SJCRH30 (cell line): ENCODE measurements around the gene RBM24.

DNA sequence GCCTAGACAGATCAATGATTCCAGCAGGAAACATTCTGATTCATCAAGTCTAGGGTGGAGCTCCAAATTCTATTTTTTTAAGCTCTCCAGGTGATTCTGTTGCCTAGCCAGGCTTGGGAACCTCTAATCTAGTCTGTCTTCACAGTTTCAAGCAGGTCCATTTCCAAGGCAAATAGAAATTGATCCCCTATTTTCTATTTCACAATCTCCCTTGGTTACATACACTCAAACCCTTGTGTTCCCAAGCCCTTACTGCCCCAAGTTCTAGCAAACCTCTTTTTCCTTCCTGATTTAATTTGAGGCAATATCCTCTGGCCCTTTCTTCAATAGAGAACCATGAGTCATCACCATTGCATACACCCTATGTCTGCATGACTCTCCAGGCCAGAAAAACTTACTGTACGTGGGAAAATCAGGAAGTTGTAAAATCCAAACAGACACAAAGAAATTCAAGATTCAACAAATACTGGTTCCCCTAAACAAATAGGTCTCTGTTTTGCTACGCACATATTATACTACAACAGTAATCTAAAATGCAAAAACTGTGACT is 8.8 kb downstream of the ATXN1 start:
- RAMPAGE, long total RNA, result no peak

DNA sequence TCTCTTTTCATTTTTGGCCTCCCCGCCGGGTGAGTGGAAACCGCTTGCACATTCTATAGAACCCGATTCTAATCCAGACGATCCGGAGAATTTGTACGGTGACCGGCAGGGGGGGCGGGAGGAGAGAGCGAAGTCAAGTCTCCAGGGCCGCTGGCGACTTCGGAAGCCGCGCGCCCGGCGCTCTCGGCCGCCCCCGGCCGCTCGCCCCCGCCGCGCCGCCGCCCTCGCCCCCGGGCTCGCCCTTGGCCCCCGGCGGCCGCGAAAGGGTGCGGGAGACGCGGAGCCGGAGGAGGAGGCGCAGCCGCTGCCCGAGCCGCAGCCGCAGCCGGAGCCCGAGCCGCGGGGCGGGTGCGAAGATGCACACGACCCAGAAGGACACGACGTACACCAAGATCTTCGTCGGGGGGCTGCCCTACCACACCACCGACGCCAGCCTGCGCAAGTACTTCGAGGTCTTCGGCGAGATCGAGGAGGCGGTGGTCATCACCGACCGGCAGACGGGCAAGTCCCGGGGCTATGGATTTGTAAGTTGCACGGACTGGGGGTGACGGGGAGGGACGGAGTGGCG is at the start of gene RBM24:
RBM24 (plus strand) TSS at position 136 of the 568 bp plus-strand sequence.
- RAMPAGE, long total RNA, result no peak

DNA sequence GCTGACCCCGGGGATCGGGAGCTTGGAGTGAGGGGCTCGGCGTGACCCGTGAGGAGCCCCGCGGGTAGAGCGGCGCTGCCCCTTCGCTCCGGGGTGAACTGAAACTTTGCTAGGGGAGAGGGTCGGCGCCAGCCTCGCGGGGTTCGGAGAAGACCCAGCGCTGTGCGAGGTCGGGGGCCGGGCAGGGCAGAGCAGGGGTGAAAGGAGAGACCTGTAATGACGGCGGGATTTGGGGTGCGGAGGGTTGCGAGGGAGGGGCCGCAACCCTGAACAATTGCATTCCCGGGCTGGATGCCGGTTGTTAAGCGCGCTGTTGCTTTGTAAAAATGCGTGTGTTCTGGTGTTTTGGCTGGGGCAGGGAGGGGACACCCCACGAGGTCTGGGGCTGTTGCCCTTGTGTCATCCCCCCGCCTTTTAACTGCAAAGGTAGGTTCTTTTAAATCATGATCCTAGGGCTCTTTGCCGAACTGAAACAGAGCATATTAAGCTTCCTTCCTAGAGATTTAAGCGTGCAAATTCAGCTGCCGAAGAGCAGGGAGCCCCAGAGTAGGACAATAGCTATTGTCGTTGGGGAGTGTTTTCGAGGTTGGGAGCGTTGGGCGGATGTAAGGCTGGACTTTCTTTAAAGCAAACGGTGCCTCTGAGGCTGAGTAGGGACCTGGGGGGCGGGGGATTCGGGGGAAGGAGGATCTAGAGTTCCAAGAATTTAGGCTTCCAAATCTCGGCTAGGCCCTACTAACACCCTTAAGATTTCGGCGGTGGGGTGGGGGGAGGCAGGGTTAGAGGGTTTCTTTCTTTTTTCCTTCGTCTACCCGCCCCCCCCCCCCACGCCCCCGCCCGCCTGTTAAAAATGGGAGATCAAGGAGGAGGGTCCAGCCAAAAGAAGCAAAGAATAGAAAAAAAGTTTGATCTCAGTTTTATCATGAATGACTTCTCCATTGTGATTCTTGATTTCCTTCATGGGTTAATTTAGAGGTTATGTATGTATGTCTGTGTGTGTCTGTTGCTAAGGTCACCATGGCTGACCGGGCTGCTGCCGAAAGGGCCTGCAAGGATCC is 962 bp downstream of the RBM24 start:
- RAMPAGE, long total RNA, result no peak

GRCh38 chr6:17393791-17394520 is 561 bp downstream of the CAP2 start:
- RAMPAGE, long total RNA, result no peak

DNA sequence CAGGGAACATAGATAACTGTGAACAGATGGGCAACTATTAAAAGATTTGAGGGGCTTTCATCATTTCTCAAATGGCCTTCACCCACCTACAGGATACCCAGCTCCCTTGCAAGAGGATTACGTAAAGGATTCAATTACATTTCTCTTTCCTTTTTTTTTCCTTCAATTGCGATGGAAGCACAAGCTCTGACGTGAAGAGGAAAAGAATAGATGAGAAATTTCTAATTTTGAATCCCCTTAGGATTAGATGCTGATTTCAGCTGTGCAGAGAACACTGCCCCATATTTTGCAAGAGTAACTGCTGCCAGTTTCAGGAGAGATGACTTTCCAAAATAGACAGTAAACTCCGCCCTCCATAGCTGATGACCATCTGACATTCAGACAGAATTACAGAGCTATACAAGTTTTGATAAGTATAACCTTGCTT is 25.3 kb downstream of the CAP2 start:
- RAMPAGE, long total RNA, result no peak

DNA sequence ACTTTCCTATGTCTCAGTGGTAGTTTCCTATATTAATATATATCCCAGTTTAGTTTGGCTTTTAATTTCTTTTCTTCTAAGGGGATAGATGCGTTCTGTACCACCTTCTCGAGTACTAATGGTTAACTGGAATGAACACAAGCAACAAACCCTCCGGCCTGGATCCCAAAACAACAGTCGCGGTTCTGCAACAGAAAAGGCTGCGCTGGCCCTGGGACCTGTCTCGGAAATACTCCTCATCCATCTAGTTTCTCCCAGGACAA is 353 bp upstream of the FAM8A1 start:
- RAMPAGE, long total RNA, result no peak

DNA sequence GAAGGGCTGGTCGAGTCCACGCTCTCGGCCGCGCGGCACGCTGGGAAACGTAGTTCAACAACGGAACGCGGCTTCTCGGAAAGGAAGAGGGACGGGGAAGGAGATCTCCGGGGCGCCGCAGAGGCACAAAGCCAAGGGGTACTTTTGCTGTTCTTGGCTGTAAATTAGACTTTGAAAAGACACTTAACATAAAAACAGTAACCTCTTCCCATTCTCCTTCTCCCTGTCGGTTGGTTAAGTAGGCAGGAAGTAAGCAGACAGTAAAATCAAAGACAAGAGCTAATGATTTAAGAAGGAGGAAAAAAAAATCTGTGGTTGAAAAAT is 228 bp upstream of the NUP153 start:
- RAMPAGE, long total RNA, result no peak

GRCh38 chr6:17930231-17931112 is 57.0 kb downstream of the KIF13A start:
- RAMPAGE, long total RNA, result no peak

GRCh38 chr6:17987997-17988500 is 614 bp upstream of the KIF13A start:
- RAMPAGE, long total RNA, result no peak

GRCh38 chr6:18118243-18118870 is 4.1 kb downstream of the NHLRC1 start:
- RAMPAGE, long total RNA, result no peak

GRCh38 chr6:18148092-18148622 is 6.7 kb downstream of the TPMT start:
- RAMPAGE, long total RNA, result no peak

GRCh38 chr6:18154279-18154774 is 550 bp downstream of the TPMT start:
- RAMPAGE, long total RNA, result no peak

DNA sequence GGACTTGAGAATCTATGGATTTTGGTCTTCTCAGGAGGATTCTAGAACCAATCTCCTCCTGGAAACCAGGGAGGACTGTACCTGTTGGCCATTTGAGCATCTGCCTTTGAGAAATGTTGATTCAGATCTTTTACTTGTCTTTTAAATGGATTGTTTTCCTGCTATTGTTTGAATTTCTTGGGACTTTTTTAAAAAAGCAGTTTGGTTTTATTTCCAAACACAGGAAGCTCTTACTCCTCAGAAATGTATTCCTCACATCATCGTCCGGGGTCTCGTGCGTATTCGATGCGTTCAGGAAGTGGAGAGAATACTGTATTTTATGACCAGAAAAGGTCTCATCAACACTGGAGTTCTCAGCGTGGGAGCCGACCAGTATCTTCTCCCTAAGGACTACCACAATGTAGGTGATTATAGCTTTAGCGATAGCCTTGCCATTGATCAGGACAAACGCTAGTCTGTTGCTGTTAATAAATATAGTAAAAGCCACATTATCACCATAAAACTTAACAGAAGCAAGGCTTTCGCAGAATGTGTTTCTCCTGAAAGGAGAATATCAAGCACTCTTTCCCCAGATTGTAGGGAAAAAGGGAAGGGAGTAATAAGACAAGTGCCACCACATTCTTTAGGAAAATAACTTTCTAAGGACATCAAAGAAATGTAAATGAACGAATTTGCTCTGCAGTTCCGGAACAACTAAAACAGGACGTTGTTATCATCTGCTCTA is 41.8 kb downstream of the KDM1B start:
- RAMPAGE, long total RNA, result no peak

GRCh38 chr6:18249350-18249549 is 15.1 kb downstream of the DEK start:
- RAMPAGE, long total RNA, result no peak

DNA sequence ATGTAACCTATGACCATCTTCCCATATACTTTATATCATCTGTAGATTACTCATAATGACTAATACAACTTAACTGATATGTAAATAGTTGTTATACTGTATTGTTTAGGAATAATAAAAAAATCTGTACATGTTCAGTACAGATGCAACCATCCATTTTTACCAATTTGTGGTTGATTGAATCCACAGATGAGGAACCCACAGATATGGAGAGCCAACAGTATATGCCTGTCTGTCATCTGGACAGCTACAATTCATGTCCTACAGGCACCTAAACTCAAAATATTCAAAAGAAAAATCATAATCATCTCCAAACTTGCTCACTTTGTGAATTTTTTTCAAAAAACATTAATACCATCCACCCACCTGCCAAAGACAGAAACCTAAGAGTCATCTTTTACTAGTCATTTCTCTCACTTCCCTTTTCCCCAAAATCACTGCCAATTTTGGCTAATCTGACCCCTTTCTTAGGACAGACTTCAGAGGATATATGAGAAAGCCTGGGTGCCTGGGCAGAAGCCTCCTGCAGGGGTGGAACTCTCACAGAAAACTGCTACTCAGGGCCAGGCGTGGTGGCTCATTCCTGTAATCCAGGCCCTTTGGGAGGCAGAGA is 4.1 kb downstream of the DEK start:
- RAMPAGE, long total RNA, result no peak

DNA sequence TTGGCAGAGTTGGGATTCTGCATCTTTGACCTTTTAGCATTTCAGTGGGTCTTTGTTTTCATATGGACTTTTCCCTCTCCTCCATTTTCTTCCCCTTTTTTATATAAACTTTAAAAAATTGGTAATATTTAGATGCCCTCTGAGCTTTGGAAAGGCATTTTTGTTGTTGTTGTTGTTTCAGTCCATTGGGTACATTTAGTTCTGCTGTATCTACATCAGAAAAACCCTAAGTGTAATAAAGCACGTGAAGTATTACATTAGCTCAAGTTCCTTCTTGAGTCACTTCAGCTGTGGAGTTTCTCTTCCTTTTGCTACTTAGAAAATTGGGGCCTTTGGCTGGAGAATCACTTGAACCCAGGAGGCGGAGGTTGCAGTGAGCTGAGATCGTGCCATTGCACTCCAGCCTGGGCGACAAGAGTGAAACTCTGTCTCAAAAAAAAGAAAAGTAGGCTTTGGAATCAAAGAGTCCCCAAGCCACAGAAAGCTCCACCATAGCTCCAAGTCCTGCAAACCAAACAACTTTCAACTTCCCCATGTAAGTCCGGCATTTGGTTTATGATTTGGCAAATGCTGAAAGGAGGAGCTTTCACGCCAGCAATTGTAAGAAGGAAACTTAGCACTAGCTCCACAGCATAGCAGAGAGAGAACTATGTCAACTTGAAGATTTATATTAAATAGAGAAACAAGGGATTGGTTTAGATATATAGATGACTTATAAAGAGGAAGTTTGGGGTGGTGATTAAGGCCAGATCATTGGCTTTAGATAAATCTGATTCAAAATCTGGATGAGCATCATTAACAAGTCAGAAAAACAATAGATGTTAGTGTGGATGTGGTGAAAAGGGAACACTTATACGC is 56.5 kb upstream of the RNF144B start:
- RAMPAGE, long total RNA, result no peak

DNA sequence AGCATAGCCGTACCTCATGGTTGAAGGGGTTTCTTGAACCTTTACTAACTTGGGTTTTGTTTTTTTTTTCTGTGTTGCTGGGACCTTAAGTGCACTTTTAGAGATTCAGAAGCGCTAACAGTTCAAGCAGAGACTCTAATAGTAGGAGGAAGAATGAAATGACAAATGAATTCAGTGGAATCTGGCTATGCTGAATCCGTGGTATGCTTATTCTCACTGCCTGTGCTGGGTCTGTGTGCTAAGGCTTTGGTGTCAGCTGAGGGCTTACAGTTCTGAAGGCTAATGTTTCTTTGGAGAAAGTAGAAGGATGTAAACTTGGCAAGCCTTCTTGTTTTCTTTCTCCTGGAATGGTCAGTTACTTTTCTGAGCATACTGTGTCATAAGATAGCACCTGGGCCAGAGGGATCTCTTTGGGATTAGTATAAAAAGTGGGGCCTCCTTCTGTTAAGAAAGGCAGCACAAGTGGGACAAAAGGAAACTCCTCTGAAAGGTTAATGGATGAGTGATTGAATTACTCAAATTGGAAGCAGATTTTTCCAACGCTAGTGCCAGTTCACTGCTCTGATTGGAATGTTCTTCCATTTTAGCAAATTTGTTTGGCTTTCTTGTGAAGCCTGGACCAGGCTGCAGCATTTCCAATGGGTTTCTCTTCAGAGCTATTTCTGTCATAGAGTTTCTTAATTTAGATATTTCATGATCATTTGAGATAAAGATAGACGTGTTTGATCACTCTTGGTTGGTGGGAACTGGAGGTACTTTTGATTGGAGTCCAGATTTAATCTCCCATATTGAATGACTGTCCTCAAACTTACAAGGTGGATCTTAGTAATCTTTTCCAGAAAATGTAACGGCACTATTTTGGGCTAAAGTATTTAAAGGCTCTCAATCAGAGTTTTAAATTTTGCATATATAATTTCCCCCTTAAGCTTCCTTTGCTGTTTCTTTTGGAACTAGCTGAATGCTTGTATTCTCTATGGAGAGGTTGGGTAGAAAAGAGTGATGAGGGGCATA is 28.9 kb downstream of the RNF144B start:
- RAMPAGE, long total RNA, result no peak

- RAMPAGE, long total RNA, result no peak
These were observed 116.6 kb downstream of the RNF144B start for GRCh38 chr6:18503490-18504438.

DNA sequence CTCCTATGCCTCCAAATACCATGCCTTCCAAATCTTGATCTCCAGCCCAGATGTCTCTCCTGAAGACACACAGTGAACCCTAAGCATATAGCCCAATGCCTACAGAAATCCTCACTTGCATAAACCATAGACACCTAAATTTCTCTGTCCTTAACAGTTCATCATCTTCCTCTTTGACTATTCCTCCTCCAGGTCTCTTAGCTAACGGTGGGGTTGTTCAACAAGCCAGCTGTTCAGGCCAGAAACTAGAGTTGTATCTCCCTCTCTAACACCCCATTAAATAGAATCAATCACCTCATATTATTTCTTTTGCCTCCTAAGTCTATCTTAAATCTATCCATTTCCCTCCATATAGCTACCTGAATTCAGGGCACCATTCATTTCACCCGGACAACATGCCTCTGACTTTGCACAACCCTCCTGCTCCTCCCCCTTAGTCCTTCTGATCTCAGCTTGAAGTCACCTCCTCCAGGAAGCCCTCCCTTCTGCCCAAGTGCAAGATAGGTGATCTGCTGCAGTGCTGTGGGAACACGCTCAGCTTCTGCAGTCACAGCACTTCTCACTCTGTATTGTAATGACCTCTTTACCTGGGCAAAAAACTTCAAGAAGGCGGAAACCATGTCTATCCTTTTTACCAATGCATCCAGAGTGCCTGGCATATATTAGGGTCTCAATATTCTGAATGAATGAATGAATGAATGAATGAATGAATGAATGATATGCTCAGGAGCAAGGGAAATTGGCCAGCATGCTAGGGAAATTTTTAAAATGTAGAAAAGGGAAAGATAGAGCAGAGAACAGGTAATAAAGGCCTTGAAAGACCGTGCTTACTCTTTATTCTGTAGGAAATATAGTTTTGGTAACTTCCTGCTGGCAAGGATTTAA is 41.8 kb downstream of the MBOAT1 start:
- RAMPAGE, long total RNA, result no peak

GRCh38 chr6:20173854-20174290 is 38.4 kb downstream of the MBOAT1 start:
- RAMPAGE, long total RNA, result no peak